NCI-H460 (cell line): ENCODE results near the genes PRR3 and PPP1R18.

DNA sequence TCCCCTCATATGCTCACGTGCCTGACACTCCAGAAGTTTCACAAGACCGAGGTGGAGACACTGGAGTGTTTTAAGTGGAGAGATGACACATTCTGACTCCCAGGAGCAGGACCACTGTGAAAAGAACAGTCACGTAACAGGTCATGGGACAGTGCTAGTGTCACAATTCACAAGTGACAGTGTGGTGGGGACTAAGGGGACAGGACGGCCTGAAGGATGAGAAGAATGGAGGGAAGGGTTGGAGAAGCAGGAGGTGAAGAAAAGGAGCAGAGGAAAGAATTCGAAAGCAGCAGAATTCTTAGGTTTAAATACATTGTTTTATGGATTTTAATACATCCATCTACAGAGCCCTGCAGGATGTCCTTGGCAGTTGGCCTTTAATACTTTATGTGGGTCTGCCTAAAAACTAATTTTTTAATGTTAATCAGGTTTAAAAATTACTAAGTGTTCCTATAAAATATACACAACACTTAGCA, 56.0 kb upstream of the HLA-A start:
RAMPAGE:
- cytosol, long total RNA = no peak
- long total RNA = no peak
- nucleus, long total RNA = no peak

DNA sequence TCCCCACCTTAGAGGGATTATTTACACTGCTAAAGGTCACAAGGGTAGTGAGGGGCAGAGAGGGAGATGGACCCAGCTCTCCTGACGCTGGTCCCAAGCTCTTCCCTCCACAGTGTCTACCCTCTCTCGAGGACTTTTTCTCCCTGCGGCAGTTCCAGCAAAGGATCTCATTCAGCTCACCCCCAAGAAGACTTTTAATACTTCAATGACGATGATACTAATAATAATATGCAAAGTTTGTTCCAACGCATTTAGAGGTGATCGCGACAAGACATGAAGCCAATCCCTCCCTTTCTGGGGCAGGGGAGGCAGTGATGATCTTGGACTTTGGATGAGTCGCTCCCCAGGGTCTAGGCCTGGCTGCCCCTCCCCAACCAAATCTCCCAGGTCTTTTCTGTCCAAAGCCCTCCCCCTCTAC, 33.8 kb downstream of the HLA-A start:
RAMPAGE:
- cytosol, long total RNA = no peak
- long total RNA = no peak
- nucleus, long total RNA = no peak

DNA sequence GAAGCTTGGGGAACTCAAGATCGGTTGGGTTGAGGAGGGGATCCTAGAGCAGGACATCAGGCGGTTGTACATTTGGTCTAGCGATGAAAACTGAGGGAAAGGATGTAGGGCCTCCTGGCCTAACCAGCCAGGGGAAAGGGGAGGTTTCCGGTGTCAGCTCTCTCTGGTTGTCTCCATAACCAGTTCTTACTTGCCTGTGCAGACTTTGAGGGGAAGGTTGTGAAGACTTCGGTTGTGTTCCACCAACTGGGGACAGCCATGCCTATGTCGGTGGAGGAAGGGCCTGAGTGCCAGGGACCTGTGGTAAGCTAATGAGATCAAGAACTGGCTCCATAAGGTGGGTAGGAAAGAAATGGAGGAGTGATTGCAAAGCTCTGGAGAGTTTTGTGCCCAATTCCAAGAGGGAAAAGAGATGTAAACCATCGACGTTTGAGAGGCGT, 670 bp downstream of the POLR1H start:
RAMPAGE:
- cytosol, long total RNA = no peak
- long total RNA = no peak
- nucleus, long total RNA = no peak

DNA sequence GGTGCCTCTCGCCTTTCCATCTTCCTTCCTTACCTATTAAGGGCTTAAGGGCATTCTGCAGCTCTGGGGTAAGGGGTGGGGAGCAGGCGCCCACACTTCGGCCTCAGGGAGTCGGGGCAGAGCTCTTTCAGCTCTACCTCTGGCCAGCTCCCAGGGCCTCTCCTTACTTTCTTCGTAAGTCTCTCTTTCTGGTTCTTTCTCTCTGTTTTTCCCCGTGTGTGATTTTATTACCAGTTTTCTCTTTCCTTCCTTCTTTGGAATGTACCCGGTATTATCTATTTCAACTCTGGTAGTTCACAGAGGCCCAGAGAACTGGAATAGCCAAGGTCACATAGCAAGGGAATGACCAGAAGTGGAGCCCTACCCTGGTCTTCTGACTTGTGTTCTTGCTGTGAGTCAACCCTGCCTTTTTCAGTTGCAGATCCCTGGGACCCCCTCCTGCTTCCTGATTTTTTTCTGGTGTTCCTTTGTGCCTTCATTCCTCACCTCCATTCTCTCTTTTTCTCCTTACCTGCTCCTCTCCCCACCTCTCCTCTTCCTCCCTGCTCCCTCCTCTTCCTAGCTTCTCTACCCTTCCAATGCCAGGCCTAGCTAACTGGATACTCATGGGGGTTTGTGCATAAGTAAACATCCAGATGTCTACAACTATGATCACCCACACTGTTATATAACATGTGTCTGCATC, 789 bp upstream of the RNF39 start:
RAMPAGE:
- cytosol, long total RNA = no peak
- long total RNA = no peak
- nucleus, long total RNA = no peak

DNA sequence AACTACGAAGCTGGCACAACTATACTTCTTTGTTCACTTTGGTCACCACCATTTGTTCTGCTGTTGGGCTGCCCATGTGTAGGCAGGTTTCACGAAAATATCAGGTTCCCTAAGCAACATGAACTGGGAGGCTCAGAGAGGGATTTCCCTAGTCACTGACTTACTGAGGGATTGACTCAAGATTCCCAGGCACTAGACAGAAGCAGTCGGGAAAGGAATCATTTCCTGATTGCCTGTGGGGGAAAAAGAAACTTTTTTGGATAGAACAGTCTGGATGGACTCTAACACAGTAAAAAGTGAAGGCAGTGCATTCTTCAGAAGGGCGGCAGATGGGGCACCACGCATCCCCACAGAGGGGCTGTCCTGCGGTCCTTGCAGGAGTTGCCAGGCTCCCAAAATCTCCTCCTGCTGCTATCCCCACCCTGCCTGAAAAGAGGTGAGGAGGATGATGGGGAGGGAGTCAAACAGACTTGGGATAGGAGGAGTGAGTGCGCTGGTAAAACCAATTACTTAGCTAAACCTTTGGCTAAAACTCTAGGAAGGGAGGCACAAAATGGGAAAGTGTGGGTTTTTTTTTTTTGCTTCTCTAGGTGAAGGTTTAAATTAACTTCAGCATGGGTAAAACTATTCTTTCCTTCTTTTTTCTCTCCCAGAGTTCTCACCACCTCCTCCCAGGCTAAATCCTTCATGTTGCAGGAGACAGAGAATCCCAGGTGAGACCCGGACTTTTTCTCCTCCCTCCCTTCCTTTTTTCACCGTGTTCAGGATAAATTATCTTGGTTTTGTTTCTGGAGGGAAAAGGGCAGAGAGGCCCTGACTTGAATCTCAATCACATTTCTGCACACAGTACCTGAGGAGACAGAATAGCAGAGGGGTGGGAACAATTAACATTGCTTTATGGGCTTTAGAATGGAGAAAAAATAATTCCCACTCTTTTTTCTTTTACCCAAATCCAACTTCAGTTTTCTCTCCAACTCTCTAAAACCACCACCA, 34.7 kb upstream of the TRIM39 start:
RAMPAGE:
- cytosol, long total RNA = no peak
- long total RNA = no peak
- nucleus, long total RNA = no peak

DNA sequence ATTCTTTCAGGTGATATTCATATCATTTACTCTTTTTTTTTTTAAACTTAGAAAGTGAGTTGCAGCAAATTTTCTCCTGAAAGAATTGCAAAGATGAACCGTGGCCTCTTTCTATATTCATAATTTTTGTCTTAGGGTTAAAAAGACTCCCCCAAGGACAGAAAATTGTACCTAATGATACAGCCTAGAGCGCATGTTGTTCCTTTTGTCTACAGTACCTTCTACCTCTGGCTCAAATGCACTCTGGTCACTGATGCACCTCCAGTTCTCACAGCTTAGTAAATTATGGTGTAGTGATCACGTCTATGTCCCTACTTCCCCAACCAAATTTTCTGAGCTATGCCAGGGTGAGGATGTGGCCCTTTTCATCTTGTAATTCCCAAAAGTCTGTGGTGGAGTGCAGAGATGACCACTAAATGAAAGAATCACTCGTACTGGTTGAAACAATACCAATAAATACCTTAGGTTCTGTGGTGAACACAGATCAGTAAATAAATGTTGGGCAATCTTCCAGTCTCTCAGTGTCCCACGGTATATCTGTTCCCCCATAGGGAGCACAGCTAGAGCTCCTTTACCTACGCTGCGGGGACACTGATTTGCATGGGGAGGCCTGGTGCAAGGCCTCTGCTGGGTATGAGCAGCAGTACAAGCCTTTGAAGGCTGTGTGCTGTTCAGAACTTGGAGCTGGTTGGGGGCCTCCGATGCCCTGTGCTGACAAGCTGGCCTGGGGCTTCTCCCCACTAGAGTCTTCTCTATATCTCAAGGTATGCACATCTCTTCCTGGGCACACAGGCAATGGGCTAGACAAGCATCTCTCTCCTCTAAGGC, 20.6 kb upstream of the TRIM39 start:
RAMPAGE:
- cytosol, long total RNA = no peak
- long total RNA = no peak
- nucleus, long total RNA = no peak

RAMPAGE:
- cytosol, long total RNA = no peak
- long total RNA = no peak
- nucleus, long total RNA = no peak
Observed at GRCh38 chr6:30344047-30344557, 854 bp upstream of the RPP21 start.

DNA sequence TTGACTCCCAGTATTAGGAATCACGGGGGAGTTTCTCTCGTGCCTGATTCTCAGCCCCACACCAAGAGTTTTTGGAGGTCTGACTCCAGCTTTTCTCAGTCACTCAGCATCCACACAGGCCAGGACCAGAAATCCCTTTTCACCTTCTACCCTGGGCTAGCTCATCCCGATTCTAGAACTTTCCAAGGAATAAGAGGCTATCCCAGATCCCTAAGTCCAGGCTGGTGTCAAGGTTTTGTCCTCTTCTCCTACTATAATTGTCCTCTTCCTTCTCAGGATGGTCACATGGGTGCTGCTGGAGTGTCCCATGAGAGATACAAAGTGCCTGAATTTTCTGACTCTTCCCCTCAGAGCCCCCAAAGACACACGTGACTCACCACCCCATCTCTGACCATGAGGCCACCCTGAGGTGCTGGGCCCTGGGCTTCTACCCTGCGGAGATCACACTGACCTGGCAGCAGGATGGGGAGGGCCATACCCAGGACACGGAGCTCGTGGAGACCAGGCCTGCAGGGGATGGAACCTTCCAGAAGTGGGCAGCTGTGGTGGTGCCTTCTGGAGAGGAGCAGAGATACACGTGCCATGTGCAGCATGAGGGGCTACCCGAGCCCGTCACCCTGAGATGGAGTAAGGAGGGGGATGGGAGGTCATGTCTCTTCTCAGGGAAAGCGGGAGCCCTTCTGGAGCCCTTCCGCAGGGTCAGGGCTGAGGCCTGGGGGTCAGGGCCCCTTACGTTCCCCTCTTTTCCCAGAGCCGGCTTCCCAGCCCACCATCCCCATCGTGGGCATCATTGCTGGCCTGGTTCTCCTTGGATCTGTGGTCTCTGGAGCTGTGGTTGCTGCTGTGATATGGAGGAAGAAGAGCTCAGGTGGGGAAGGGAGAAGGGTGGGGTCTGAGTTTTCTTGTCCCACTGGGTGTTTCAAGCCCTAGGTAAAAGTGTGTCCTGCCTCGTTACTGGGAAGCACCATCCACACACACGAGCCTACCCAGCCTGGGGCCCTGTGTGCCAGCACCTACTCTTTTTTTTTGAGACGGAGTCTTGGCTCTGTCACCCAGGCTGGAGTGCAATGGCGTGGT, 1.8 kb downstream of the HLA-E start:
RAMPAGE:
- cytosol, long total RNA = no peak
- long total RNA = no peak
- nucleus, long total RNA = no peak

DNA sequence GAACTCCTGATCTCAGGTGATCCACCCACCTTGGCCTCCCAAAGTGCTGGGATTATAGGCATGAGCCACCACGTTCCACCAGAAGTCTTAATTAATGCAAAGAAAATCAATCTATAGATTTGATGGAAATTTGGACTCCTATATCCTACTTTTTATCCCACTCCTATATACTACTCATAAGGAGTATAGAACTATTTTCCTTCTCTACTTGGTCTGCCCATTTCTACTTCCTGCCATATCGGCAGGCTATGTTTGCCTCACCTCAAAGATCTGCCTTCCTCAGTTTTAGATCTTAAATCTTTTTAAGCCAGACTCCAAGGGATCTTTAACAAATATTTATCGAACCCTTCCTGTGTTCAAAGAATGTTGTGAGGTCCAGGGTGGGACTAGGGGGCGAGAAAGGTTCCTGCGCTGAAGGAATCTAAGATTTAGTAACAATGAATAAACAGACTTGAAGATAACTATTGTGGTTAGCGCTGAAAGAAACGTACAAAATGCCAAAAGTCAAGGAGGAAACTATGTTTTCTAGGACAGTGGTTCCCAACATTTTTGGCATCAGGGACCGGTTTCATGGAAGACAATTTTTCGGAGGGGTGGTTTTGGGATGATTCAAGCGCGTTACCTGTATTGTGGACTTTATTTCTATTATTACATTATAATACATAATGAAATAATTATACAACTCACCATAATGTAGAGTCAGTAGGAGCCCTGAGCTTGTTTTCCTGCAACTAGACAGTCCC, 6.1 kb downstream of the HLA-E start:
RAMPAGE:
- cytosol, long total RNA = no peak
- long total RNA = no peak
- nucleus, long total RNA = no peak

GRCh38 chr6:30496477-30497152, 7.3 kb downstream of the HLA-E start:
RAMPAGE:
- cytosol, long total RNA = no peak
- long total RNA = no peak
- nucleus, long total RNA = no peak

RAMPAGE:
- cytosol, long total RNA = no peak
- long total RNA = no peak
- nucleus, long total RNA = no peak
Observed at GRCh38 chr6:30535193-30535392, 21.2 kb downstream of the GNL1 start.

DNA sequence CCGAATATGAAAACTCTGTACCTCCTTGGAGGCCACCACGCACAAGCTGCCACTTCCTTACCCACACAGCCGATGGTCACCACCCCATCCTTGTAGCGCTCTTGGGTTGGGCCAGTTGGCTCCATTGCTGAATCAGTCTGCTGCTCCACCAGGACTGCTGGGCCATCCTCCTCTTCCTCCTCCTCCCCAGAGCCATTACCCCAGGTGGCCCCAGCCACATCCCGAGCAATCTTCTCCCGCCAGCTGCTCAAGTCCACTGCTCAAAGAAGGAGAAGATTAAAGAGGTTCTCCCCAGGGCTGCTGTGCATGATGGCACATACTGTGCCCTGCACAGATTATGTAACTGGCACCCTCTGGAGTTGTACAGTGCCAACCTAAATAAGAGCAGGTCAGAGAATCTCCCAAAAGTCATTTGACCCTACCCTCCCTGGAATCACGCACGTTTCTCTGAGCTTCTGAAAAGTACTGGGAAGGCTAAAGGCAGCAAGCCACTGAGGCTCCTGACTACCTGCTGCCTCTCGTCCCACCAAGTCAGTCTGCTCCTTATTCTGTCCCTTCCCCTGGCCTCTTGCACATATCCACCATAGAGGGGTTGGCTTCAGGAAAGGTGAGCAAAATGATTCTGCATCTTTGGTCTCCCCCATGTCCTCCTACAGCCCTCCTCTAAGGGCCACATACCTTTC, 3.7 kb downstream of the GNL1 start:
RAMPAGE:
- cytosol, long total RNA = no peak
- long total RNA = no peak
- nucleus, long total RNA = no peak

DNA sequence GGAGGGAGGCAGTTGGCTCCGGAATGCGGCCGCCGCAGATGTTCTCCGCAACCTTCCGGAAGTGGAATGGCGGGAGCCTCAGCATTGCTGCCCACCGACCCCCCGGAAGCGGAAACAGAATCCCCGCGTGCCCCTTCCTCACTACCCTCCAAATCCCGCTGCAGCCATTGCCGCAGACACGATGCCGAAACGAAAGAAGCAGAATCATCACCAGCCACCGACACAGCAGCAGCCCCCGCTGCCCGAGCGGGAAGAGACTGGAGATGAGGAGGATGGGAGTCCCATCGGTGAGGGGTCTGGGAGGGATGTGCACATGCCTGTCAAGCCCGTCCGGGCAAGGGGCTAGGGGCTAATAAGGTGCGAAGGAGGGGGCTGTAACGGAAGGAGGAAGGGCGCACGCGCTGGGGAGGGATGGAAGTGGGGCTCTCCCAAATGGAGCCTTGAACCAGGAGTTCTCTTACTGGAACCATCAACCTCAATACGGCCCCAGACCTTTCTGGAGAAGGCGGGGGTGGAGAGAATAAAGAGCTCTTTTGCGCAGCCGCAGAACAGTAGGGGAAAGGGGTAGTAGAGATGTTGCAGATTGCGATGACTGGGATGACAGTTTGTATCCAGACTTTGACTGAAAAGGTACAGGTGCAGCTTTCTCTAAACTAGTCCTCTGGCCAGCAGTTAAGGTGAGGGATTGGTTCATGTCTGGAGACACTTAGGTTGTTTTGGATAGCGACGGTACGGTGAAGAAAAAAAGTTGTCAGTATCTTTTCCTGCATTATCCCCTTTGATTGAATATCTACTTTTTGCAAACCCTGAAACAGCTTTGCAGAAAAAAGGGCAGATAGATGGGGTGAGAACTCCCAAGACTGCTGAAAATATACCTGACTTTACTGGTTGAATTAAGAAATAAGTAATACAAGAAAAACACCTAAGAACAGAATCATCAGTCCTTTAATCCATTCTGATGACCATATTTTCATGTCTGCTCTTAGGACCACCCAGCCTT, at the start of gene PRR3:
Gene PRR3, plus strand, starts transcription at position 132 of the 1,000 bp plus-strand sequence.
RAMPAGE:
- cytosol, long total RNA = start-site peak on the plus strand centred at position 160 of the sequence, 33 bp wide, 57 and 49 reads in 2 replicates
- long total RNA = start-site peak on the plus strand centred at position 150 of the sequence, 51 bp wide, 28 and 87 reads in 2 replicates
- nucleus, long total RNA = start-site peak on the plus strand centred at position 170 of the sequence, 19 bp wide, 16 and 30 reads in 2 replicates

DNA sequence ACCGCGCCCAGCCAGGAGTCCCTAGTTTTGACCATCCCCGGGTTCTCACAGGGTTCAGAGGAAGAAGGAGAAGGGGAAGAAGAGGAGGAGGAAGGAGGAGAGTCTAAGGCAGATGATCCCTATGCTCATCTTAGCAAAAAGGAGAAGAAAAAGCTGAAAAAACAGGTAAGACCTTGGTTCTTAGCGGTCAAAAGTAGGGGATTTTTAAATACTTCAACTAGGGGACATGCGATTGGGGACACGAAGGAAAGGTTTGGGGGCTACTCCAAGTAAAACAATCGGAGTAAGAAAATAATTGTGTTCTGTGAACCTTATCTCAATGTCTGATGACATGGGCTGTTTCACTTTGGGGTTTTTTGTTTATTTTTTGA, 11.1 kb downstream of the ABCF1 start:
RAMPAGE:
- cytosol, long total RNA = no peak
- long total RNA = no peak
- nucleus, long total RNA = no peak

GRCh38 chr6:30615337-30616187, 1.5 kb downstream of the PPP1R10 start:
RAMPAGE:
- cytosol, long total RNA = no peak
- long total RNA = no peak
- nucleus, long total RNA = no peak

DNA sequence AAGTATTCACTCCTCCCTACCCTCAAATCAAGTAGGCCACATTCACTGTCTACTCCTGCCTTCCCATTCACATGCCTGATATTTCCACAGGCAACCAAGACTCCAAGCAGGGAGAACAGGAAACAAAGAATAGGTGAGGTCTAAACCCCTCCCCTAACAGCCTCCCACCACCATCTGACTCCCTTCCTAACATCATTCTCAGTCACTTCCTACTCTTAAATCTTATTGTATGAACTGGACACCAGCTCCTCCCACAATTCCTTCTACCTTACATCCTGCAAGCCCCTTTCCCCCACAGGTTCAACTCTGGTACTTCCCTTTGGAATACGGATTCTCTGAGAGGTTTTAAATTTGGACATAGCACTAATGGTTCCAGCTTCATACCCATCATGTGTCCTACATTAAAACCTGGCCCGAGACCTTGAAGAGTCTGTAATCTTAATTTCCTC, 932 bp upstream of the C6orf136 start:
RAMPAGE:
- cytosol, long total RNA = no peak
- long total RNA = no peak
- nucleus, long total RNA = no peak

DNA sequence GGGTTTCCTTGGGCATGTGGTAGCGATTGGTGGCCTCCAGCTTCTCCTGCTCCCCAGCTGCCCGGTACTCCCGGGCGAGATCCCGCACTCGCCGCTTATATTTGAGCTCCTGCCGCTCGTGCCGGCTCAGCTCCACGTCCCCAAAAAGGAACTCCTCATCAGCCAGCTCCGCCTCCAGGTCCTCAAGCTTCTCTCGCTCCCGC, 7.4 kb downstream of the DHX16 start:
RAMPAGE:
- cytosol, long total RNA = no peak
- long total RNA = no peak
- nucleus, long total RNA = no peak

GRCh38 chr6:30683833-30684308, 2.6 kb downstream of the PPP1R18 start:
RAMPAGE:
- cytosol, long total RNA = no peak
- long total RNA = no peak
- nucleus, long total RNA = no peak

DNA sequence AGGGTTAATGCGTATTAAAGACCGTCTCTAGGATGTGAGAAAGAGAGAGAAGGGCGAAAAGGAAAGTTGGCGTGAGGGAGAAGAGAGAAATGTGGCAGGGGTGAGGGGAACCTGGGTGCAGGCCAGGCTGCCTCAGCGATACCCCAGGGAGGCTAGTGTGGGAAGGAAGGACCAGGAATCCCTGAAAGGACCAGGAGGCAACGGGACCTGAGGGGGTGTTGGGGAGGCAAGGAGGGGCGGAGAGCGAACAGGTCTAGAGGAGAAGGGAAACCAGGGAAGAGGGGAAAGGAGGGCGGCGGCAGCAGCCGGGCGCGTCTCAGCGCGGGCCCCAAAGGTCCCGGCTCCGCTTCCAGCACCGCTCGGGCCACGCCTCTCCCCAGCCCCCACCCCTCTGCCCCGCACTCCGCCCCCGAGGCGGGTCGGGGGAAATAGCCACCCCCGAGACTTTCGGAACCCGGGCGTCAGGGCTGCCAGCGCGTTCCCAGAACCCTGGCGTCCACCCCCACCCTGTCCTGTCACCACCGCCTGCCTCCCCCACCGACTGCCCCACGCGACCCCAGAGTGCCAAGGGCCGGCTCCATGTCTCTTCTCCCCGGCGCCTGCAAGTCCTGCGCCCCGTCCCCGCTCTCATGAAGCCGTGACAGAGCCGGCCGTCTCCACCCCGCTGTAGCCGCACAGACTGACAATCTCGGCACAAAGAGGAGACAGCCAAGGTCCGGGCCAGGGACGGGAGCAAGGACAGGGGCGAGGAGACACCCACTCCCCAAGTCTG, at the start of gene PPP1R18:
Gene PPP1R18, minus strand, starts transcription at position 323 of the 772 bp plus-strand sequence.
RAMPAGE:
- cytosol, long total RNA = no peak
- long total RNA = start-site peak on the minus strand centred at position 329 of the sequence, 45 bp wide, 59 and 47 reads in 2 replicates
- nucleus, long total RNA = start-site peak on the minus strand centred at position 319 of the sequence, 105 bp wide, 36 and 29 reads in 2 replicates

GRCh38 chr6:30721909-30722218, 1.7 kb downstream of the TUBB start:
RAMPAGE:
- cytosol, long total RNA = no peak
- long total RNA = no peak
- nucleus, long total RNA = no peak